ENCODE measurements around the gene ITGB3.

DNA sequence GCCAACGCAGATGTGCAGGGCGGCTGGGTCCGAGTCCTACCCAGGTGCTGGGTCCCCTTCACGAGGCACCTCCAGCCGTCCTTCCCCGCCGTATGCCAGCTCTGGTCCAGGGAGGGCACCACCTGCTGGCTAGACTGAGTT is 9.9 kb downstream of the FMNL1 start:
- PRO-cap = no peak

DNA sequence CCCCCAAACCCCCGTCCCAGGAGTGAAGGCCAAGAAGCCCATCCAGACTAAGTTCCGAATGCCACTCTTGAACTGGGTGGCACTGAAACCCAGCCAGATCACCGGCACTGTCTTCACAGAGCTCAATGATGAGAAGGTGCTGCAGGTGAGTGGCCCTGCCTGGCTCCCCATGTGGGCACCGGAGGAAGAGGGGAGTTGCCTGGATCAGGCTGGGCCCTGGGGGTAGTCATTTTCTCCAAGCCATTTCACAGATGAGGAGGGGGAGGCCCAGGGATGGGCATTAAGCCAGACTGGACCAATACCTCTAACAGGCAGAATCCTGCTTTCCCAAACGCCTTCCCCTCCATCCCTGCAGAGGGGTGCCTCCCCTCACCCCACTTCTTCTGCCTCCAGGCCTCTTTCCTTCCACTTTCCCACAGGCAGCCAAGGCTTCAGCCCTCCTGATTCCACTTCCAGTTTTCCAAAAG is 19.5 kb downstream of the SPATA32 start:
- PRO-cap = no peak

DNA sequence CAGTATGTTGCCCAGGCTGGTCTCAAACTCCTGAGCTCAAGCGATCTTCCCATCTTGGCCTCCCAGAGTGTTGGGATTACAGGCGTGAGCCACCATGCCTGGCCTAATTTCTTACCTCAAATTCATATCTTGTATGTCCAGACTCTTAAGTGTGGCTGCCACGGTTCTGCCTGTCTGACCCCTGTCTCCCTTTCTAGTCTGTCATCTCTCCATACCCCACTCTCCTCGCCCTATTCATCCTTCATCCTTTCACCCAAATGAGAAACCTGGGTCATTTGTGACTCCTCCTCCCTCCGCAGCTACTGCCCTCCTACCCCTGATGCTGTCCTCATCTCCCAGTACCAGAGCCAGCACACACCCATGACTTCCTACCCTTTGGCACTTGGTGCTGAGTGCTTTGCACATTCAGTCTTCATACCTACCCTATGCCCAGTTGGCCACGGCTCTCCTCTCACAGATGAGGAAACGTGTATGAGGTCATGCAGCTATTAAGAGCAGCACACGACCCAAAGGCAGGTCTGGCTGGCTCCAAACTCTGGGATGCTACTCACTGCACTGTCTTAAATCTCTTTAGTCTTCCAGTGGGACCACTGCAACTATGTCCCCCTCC is 1.7 kb downstream of the SPATA32 start:
- PRO-cap = no peak

- PRO-cap = no peak
Measured at GRCh38 chr17:45296516-45297048, 20.2 kb downstream of the MAP3K14 start.

- PRO-cap = bidirectional peak, plus-strand start at chr17:45317346, minus-strand start at chr17:45317017
Measured at GRCh38 chr17:45317147-45317998, 553 bp upstream of the MAP3K14 start.

GRCh38 chr17:45394356-45395695 is 37.8 kb downstream of the ARHGAP27 start:
- PRO-cap = no peak

DNA sequence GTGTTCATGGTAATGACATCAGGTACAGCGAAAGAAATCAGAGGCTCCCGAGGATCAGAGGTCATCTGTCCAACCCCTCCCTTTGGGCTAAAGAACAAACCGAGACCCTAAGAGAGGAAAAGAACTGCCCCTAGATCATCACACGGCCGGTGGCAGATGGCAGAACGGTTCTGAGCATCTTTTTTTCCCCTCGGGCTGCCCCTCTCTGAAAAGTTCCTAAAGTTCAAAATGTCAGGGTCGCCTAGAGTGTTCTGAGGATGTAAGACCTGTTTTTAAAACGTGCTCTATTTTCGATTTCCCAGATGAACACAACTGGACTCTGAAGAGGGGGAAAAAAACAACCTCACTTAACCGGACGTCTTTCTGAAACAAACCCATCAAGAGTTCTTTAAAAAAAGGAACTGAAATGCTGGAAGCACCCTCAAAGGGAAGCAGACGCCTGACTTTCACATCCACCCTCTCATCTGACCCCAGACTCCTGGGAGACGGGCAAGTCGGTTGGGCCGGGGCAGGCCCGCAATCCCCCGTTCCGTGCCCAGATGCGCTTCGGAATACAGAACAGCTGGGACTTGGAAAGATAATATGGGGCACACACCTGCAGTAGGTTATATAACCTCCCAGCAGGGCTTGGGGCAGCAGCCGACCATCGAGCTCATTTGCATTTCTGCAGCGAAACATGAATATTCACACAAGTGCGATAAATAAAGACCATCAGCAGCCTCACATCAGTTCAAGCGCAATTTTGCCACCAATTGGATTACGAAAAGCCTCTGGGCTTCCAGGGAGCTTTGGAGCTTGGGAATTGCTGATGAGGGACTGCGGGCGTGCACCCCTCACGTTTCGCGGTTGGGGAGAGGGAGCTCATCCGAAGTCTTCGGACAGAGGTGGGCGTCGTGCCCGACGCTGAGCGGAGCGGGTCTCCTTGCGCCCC is 3.8 kb downstream of the ARHGAP27 start:
- PRO-cap = no peak

- PRO-cap = no peak
Measured at GRCh38 chr17:45440081-45441123, 7.7 kb upstream of the ARHGAP27 start.

- PRO-cap = no peak
Measured at GRCh38 chr17:45895071-45896143, 1.1 kb downstream of the MAPT start.

GRCh38 chr17:46135920-46136251 is 57.3 kb downstream of the KANSL1 start:
- PRO-cap = no peak

DNA sequence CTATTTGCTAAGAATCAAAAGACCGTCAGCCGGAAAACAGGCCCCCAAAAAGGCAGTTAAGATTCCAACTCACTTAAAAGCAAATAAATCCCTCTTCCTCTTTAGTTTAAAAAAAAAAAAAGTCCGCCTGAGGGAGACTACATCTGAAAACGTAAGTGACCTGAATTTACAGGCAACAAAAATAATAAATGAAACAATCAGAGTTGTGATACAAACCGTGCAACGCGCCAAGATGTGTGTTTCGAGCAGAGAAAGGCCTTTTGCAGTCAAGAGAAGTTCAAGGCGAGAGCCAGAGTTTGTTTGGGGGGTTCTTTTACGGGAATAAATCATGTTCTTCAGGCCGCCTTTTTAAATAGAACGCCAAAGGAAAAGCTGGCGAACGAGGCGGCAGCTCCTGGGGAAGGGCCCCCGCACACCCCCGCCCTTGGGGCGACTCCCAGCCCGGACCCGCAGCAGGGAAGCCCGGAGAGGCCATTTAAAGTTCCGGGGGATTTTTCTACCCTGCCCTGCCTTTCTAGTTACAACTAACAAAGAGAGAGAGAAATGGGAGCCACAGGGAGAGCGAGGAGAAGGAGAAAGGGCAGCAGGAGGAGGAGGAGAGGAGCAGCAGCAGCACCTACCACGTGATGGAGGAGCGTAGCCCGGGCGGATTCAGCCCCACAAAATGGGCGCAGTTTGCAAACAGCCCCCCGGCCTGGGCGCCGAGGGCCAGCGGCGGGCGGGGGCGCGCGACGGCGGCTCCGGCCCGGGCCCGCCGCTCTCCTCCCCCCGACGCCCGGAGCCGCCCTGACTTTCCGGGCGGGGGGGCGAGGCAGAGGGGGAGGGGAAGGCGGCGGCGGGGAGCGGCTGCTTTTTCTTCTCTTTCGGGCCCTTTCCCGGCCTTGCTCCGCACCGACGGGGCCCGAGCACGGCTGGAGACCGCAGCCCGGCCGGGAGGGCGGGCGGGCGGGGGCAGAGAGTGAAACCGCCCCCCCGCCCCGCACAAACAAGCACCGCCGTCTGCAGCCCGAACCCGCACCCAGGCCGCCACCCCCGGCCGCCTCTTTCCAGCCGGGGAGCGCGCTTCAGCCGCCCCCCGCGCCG is 685 bp downstream of the KANSL1 start:
- PRO-cap = bidirectional peak, plus-strand start at position 363 of the sequence, minus-strand start at position 449 of the sequence; bidirectional peak, plus-strand start at position 881 of the sequence, minus-strand start at position 890 of the sequence

GRCh38 chr17:46224641-46225680 is 31.7 kb upstream of the KANSL1 start:
- PRO-cap = bidirectional peak, plus-strand start at chr17:46225066, minus-strand start at chr17:46225088; bidirectional peak, plus-strand start at chr17:46225476, minus-strand start at chr17:46225234

DNA sequence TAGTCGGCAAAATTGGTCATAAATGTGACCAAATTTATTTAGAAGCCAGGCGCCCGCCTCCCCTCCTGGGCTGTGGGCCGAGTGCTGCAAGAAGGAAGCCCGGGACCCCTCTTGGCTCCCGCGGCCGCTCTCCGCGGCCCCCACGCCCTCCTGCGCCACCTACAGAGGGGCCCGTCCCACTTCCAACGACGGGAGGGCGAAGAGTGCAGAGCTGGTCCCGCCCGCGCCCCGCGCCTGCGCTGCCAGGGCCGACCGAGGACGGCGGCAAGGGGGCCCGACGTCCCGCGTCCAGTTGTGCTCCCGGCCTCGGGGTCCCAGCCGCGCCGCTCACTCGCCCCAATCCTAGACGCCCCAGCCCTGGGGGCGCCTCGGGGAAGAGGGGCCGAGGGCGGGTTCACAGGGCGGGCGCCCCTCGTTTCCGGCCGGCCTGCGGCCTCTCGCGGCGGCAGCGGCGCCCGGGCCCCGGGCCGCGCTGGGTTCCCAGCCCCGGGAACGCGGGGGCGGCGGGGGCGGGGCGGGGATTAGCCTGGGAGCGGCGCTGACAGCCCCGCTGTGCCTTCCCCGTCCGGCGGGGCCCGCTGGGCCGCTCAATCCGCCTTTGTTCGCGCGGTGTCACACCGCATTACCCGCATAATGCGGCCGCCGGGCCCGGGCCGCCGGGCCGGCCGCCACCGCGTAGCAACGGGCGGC is 47.3 kb downstream of the WNT3 start:
- PRO-cap = bidirectional peak, plus-strand start at position 255 of the sequence, minus-strand start at position 152 of the sequence; bidirectional peak, plus-strand start at position 557 of the sequence, minus-strand start at position 496 of the sequence

GRCh38 chr17:46943405-46943869 is 20.5 kb downstream of the GOSR2 start:
- PRO-cap = no peak

DNA sequence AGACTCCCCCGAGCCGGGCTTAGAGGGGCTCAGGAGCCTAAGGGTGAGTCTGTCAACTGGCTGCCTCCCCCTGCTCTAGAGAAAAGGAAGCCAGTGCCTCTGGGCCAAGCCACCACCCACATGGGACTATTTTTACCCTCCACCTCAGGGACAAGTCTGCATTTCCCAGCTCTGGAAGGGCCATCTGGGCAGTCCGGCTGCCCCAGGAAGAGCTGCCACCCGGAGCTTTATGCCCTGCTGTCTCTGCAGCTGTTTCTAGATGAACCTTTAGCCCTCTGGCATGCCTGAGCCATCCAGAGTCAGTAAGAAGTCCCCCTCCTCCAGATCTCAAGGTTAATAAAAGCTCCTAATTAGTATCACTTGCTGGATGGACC is 5.3 kb upstream of the RPRML start:
- PRO-cap = no peak

- PRO-cap = no peak
Measured at GRCh38 chr17:47117048-47117855, 71.8 kb downstream of the CDC27 start.

DNA sequence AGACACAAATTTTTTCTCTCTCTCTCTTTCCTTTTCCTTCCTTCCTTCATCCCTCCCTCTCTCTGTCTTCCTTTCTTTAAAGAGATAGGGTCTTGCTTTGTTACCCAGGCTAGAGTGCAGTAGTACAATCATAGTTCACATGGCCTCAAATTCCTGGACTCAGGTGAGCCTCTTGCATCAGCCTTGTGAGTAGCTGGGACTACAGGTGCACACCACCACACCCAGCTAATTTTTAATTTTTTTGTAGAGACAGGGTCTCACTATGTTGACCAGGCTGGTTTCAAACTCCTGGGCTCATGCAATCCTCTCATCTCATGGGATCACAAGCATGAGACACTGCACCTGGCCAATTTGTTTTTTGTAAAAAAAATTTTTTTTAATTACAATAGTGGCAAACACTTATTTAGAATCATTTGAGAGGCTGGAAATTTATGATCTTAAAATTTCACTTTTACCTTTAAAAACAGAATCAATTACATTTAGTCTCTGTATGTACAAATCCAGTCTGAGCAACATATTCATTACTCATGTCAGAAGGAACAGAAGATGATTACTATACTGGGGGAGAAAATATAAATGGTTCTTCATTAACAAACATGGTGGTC is 18.9 kb downstream of the CDC27 start:
- PRO-cap = no peak

DNA sequence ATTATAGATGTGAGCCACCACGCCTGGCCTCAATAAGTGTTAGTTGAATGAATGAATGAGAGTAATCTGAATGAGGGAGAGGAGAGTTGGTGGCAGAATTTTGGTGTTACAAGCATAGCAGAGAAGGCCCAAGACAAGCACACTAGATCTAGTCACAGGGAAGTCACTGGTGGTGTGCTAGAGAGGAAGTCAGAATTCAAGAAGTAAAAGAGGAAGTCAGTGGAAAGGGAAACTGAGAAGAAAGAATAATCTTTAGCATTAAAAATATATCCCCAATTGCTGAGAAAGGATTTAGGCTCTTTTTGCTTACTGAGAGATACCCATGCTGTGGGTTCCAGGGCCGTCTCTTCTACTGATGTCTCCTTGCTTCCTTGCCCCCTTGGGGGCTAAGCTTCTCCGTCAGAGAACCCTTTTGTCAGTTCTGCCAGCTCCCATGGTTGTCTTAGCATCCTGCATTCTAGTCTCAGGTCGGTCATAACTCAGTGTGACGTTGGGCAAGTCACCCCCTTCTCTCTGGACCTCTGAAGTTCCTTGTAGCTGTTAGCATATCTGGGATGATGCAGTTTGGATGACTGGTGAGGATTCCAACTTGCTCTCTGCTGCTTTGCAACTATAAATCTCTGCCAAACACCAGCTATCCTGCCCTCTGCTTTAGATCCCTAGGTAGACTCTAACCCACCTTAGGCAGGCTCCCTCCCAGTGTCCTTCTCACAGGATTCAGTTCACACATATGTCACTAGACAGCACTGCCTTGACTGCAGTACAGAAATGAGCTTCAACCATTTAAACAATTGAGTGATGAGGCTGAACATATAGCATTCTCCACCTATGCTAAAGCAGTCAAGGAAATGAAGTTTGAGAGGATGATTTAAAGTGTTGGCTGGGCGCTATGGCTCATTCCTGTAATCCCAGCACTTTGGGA is 8.9 kb upstream of the MYL4 start:
- PRO-cap = no peak

- PRO-cap = no peak
Measured at GRCh38 chr17:47225070-47226063, 16.2 kb downstream of the MYL4 start.

- PRO-cap = unidirectional peak, plus-strand start at chr17:47253827; bidirectional peak, plus-strand start at chr17:47253943, minus-strand start at chr17:47253892
Measured at GRCh38 chr17:47253369-47254447, at the start of gene ITGB3. ITGB3 (plus strand) TSS chr17:47253827.